ENCODE measurements around a stretch of chr1.

DNA sequence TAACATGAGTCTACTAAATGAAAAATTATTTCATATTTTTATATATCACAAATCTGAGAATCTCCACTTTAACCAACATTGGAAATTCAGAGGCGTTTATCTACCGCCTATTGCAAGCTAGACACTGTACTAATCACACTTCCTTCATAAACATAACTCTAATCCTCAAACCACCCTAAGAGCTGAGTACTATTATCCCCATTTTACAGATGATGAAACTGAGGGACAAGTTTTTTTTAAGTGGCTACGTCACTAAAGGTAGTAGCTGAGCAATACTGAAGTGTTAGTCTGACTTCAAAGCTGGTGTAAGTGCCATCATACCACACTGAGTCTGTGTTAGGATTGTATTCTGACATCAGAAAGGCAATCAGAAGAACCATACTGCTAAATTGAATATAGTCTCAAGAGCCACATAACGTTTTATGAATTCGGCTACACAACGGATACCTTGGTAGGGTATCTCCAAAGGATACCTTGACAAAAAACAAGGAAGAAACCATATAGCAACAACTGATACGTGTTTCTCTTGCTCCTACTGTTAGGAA lies 1.8 kb downstream of the TP53BP2 start:
- PRO-cap, result unidirectional peak, plus-strand start at position 291 of the sequence

- PRO-cap, result bidirectional peak, plus-strand start at chr1:224169319, minus-strand start at chr1:224169242
These were observed 14.1 kb upstream of the DEGS1 start for GRCh38 chr1:224168668-224169513.

DNA sequence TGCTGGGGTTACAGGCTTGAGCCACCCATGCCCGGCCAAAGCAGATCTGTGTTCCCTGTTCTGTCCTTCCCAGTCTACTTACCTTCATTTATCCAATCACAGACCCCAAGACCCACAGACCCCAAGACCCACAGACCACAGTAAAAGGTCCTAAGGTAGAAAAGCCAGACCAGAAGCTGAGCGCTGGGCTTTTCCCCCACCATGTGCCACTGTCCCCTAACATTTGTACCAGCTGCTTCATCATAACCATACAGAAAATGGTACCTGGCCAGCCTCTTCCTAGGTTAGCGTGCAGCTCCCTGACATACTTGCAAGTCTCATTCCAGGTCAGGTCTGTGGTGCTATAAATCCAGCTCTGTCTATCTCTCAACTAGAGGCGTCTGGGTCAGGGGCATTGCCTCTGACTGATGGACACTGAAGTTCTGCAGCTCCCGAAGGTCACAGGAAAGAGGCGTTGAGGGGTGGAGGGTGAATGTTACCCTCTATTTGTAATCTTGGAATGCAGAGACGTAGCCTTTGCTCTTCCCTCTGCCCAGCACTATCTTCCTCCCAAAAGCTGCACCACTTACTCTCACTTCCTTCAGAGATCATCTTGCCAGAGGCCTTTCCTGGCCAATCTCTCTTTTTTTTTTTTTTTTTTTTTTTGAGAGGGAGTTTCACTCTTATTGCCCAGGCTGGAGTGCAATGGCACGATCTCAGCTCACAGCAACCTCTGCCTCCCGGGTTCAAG lies 27.1 kb downstream of the DEGS1 start:
- PRO-cap, result unidirectional peak, minus-strand start at position 540 of the sequence

DNA sequence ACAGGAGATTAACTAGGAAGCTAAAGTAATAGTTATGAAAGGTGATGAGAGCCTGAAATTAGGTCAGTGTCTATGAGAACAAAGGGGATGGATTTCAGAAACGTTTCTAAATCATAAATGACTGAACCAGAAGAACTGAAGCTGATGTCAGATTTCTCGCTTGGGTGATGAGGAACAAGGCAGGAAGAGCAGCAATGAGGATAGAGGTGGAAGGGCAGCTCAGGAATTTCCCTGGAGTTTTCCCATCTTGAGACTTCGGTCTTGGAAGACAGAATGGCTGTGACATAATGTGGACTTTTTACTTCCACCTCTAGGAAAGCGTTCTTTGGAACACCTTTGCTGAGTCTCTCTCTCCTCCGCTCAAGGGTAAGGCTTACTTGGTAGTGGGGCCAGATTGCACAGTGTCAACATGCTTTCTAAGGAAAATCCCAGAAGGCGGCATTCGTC lies 36.5 kb downstream of the DEGS1 start:
- PRO-cap, result no peak

GRCh38 chr1:224404864-224405348 lies 29.7 kb downstream of the WDR26 start:
- PRO-cap, result no peak

GRCh38 chr1:224436860-224437205 lies 2.2 kb upstream of the WDR26 start:
- PRO-cap, result no peak

DNA sequence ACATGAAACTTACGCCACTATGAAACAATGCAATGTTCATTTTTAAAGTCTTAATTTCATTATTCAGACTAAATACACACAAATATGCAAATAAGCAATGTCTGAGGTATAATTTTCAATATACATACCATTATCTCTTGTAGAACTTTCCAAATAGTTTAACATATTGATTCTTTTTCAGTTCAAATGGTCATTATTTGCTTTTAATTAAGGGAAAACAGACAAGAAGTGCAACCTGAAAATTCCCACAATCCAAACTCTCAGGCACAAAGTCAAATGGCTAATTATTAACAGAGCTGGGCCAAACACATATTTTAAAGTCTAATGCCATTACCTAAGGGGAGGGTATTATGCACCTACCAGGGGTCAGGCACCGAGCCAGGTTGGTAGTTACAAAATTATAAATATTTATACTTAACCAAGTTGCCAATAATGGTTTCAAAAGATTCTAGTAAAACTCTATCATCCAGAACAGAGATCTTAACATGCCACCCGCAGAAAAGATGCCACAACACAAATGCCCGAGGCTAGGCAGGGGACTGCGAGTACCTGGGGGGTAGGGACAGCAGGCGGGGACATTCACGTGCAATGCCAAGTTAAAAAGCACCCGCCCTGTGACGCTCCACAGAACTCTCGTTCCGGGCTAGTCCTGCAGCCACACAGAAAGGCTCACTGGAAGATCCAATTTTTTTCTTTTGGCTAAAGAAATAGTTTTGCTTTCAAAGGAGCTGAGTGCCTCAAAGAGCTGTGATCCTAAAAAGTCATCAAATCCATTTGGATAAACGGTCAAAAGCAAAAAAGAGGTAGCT lies 14.9 kb downstream of the LBR start:
- PRO-cap, result no peak

- PRO-cap, result no peak
These were observed 8.2 kb upstream of the LBR start for GRCh38 chr1:225435971-225436463.

- PRO-cap, result no peak
These were observed 13.4 kb upstream of the LBR start for GRCh38 chr1:225440990-225441790.

- PRO-cap, result no peak
These were observed 14.0 kb upstream of the LBR start for GRCh38 chr1:225441791-225442209.

- PRO-cap, result no peak
These were observed 20.0 kb upstream of the LBR start for GRCh38 chr1:225447423-225448594.

DNA sequence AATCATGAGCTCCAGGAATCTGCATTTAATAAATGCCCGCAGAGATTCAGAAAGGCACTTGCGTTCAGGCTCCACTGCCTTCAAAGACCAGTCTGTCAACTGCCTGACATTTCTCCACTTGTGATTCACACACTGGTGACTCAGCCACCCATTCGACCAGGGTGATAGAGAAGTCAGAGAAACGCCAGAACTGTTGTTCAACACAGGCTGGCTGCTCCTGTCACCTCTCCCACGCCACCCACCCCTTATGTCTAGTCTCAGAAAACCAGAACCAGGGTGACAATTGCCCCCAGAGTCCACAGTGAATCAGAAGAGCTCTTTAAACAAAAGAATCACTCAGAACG lies 26.9 kb upstream of the LBR start:
- PRO-cap, result no peak

DNA sequence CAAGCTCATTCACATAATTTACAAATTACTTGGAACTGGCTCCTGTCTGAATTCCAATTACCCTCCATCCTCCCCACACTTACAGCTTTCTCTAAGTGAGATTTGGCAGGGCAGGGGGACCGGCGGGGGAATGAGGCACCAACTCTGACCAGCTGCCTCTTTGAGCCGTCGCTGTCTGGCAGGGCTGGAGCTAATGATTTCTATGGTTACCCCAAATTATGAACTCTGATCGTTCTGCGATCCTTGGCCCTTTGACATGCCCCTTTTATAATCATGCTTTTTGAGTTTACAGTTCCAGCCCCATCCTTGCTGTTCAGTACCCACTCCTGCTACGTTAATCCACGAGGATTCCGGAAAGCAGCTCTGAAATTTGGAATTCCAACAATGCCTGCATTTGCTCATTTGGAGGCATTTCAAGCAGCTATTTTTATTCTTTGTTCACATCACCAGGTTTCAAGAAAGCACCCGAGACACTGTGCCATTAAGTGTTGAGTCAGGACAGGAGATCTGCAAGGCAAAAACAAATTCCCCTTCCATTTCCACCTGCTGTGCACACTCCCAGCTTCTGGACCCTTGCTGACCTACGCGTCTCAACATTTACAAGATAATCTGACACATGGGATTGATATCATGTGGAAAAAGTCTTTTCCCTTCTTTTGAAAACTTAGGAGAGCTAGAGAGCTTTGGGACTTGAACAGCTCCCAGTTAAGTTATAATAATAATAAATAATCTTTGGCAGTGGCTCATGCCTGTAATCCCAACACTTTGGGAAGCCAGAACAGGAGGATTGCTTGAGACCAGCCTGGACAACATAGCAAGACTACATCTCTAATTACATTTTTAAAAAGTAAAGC lies 54.8 kb upstream of the LBR start:
- PRO-cap, result no peak

DNA sequence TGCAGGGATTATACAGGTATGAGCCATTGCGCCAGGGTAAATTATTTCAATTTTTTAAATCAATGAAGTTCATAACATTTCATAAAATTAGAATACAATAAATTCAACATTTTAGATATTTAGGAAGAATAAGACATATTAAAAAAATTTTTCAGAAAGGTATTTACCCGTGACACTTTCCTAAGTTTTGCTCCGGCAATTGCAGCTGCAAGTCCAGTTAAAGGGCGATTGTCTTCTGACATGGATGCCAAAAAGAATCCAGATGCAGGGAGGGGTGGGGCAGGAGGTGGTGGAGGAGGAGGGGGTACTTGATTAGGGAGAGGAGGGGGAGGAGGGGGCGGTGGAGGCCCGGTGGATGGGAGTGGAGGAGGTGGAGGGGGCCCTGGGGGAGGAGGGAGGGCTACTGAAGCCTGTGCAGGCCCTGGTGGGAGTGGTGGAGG lies 86.6 kb upstream of the LBR start:
- PRO-cap, result no peak

GRCh38 chr1:225634394-225635049 lies 18.4 kb downstream of the ENAH start:
- PRO-cap, result no peak

DNA sequence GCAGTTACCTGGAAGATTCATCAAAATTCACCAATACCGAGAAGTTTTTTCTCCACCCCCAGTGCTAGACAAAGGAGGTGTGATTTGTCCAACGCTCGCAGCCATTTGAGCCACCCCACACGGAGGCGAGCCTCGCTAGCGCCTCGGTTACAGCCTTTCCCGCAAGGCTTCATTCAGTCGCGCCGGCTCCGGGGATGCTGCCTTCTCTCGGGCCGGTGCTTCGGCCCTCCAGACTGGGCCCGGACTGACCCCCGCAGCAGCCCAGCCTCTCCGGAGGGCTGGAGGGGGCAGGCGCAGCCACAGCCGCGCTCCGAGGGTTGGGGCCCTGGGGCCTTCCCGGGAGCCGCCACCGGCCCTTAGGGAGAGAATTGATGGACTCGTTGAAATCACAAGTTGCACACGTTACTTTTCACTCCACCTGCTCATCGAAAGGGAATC lies 24.4 kb upstream of the ENAH start:
- PRO-cap, result no peak

GRCh38 chr1:225767136-225767486 lies 10.5 kb upstream of the SRP9 start:
- PRO-cap, result no peak

DNA sequence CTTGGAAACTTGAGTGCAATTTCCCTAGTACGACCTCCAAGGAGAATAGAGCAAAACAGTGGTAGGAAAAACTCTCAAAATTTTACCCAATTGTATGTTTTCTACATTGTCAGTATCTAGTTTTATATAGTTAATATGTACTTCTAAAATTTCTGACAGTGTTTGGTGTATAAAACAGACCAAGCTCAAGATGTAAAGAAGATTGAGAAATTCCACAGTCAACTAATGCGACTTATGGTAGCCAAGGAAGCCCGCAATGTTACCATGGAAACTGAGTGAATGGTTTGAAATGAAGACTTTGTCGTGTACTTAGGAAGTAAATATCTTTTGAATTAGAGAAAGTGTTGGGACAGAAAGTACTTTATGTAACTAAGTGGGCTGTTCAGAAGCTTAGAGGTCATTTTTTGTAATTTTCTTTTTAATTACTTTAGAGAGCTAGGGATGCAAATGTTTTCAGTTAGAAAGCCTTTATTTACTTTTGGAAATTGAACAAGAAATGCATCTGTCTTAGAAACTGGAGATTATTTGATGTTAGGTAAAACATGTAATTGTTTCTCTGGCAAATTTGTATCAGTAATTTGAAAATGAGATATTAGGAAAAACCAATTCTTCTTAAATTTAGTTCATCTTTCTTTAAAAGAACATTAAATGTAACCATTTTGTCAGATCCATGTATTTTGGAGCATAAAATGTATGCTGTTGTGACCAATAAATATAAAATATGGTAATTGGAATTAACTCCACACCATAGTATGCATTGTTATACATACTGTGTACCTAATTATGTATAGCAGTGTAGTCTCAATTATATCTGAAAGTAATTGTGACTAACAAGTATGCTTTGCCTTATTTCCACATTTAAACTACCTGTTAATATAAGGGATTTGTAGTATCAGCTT lies 11.7 kb downstream of the SRP9 start:
- PRO-cap, result no peak

DNA sequence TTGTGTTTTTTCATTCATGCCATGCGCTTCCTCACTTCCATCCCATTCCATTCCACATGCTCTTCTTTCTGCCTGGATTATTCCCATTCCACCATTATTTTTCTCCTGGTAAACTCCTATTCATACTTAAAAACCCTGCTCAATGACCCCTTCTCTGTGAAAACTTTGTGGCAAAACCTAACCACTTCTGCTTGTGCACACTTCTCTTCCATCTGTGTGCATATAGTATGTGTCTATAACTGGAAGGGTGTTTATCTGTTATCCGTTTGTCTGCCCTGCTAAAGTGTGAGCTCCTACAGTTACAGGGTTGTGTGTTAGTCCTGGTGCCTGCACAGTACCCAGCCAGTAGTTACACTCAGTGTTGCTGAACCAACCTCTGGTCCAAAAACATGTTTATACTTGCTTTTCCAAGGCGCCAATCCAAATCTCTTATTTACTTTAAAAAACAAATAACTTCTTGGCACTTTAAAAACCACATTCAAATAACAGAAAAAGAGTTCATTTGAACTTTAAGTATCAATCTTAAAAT lies 10.7 kb downstream of the EPHX1 start:
- PRO-cap, result no peak

DNA sequence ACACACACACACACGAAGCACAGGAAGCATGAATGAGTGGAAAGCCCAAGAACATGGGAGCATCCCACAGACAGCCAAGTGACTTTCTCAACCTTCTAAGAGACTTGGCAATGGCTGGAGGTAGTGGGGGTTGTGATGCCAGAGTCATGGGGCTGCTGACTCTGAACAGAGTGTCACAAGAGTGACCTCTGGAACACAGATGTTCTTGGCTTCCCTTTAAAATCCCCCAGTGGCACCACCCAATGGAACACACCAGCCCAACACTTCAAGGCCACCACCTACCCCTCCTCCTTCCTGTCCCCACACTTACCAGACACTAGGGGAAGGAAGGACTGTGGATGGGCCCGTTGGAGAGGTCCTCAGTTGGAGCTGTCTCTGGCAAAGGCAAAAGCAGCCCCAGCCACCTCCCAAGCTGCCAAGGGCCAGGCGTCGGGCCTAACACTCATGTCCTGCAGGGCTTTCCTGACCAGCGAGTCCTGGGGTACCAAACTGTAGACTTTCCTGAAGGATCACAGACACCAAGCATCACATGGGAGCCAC lies 3.2 kb downstream of the TMEM63A start:
- PRO-cap, result unidirectional peak, plus-strand start at position 312 of the sequence

Data from bronchial lymph node (tissue), 1 donor.